ENCODE results near the genes EIF3A and RGS10.

GRCh38 chr10:117138950-117140002 is 1.2 kb upstream of the VAX1 start:
- PRO-cap, 2 experiments, result no peak in any of the 2 experiments
- RAMPAGE, long total RNA, 4 experiments, result no peak in any of the 4 experiments

DNA sequence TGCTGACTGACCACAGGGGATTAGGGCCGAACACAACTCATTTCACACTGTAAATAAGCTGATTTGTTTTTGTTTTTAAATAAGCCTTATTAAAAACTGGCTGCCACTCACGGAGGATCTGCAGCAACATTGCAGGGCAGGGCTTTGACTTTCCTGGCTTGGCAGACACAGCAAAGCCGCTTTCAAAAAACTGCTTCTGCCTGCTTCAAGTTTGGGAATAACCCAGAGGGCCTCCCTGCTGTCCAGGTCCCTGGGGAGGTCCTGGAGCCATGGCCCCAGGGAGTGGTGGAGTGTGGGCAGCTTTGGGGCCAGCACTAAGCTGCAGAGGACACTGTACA is 72.5 kb upstream of the EMX2 start:
- PRO-cap, 2 experiments, result no peak in any of the 2 experiments
- RAMPAGE, long total RNA, 4 experiments, result no peak in any of the 4 experiments

GRCh38 chr10:117736549-117737138 is 194.1 kb downstream of the EMX2 start:
- PRO-cap, 2 experiments, result peak in 1 of 2 experiments; most common minus-strand start chr10:117736709 (in 1)
- RAMPAGE, long total RNA, 4 experiments, result no peak in any of the 4 experiments

DNA sequence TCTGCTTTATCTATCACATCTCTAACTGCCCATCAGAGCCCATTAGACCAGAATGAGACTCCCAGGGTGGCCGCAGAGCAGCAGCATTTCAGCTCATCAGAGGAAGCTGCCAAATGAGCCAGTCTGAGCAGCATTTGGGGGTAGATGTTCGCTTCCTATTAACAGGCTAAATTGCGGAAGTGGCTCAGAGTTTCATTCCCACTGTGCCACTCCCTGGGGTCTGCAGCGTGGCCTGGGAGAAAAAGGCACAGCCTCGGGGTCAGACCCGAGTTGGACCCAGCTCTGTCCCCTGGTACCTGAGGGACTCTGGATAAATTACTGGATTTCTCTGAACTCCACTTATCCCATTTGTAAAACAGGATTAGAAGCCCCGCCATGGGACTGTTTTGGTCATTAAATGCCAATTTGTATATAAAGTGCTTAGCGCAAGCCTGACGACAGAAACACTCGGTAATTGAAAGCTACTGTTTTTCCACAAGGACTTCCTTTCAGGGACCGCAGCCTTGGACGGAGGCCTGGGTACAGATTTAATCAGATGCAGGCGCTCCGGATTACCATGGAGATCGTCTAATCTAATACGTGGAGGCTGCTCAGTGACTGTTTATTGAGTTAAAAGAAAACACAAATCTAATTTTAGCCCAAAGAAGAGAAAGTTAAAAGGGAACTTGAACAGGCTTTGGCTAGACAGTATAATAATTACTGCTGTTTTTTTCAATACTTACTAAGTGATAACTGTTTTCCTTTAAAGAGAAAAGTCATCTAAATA is 73.8 kb upstream of the PRLHR start:
- PRO-cap, 2 experiments, result peak in 1 of 2 experiments; most common plus-strand start position 641 of the sequence (in 1)
- RAMPAGE, long total RNA, 4 experiments, result no peak in any of the 4 experiments

- PRO-cap, 2 experiments, result no peak in any of the 2 experiments
- RAMPAGE, long total RNA, 4 experiments, result no peak in any of the 4 experiments
These were observed 76.8 kb upstream of the PRLHR start for GRCh38 chr10:118672064-118672788.

GRCh38 chr10:118793434-118794100 is 38.8 kb upstream of the CACUL1 start:
- PRO-cap, 2 experiments, result no peak in any of the 2 experiments
- RAMPAGE, long total RNA, 4 experiments, result no peak in any of the 4 experiments

- PRO-cap, 2 experiments, result no peak in any of the 2 experiments
- RAMPAGE, long total RNA, 4 experiments, result start-site peak on the minus strand in 2 of 4 experiments, at chr10:119042000-119042729 at its widest, 447 to 867 reads per replicate
These were observed 12.8 kb downstream of the NANOS1 start for GRCh38 chr10:119041870-119043068.

DNA sequence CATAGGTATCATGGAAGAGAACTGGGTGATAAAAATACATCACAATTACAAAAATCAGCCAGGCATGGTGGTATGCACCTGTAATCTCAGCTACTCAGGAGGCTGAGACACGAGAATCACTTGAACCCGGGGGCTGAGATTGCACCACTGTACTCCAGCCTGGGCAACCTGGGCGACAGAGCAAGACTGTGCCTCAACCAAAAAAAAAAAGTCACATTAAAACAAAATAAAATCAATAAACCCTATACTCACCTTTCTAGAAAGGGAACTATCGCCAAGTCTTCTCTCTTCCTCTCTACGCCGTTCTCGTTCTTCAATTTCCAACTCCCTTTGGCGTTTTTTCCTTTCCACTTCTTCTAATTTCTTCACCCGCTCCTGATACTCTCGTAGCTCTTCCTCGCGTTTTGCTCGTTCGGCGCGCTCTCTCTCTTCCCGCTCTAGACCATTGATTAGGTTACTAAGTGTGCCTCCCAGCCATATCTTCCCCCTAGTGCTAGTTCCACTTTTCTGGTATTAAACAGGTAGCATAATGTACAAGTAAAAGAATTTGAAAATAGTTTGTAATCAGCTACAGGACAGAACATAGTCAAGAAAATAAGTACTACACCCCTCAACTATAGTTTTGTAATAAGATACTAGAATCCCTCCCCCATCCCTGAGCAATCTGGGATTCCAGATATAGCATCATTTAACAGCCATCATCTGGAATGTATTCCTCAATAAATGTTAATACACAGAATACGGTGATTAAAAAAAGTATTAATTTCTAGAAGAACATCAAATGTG is 20.2 kb downstream of the NANOS1 start:
- PRO-cap, 2 experiments, result no peak in any of the 2 experiments
- RAMPAGE, long total RNA, 4 experiments, result start-site peak on the minus strand in 1 of 4 experiments, centred at position 348 of the sequence, 56 reads per replicate

- PRO-cap, 2 experiments, result peak in 2 of 2 experiments; most common plus-strand start chr10:119080923 (in 2); most common minus-strand start chr10:119080786 (in 1)
- RAMPAGE, long total RNA, 4 experiments, result start-site peak on the minus strand in 4 of 4 experiments, at chr10:119080782-119080838 at its widest, 99 to 1,457 reads per replicate
These were observed at the start of gene EIF3A for GRCh38 chr10:119080583-119081015. EIF3A (minus strand) TSS chr10:119080817.

GRCh38 chr10:119090287-119090835 is 9.7 kb upstream of the EIF3A start:
- PRO-cap, 2 experiments, result no peak in any of the 2 experiments
- RAMPAGE, long total RNA, 4 experiments, result no peak in any of the 4 experiments

DNA sequence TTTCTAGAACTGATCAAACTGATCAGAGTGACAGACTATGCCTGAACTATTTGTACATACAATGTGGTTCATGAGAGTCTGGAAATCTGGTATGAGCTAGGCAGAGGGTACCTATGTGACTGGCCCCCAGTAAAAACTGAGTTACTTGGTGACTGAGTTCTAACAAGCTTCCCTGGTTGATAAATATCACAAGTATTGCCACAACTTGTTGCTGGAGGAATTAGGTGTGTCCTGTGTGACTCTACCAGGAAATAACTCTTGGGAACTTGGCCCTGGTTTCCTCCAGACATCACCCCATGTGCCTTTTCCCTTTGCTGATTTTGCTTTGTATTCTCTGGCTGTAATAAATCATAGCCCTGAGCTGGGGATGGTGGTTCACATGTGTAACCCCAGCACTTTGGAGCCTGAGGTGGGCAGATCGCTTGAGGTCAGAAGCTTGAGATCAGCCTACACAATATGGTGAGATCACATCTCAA is 3.2 kb upstream of the DENND10 start:
- PRO-cap, 2 experiments, result no peak in any of the 2 experiments
- RAMPAGE, long total RNA, 4 experiments, result no peak in any of the 4 experiments

DNA sequence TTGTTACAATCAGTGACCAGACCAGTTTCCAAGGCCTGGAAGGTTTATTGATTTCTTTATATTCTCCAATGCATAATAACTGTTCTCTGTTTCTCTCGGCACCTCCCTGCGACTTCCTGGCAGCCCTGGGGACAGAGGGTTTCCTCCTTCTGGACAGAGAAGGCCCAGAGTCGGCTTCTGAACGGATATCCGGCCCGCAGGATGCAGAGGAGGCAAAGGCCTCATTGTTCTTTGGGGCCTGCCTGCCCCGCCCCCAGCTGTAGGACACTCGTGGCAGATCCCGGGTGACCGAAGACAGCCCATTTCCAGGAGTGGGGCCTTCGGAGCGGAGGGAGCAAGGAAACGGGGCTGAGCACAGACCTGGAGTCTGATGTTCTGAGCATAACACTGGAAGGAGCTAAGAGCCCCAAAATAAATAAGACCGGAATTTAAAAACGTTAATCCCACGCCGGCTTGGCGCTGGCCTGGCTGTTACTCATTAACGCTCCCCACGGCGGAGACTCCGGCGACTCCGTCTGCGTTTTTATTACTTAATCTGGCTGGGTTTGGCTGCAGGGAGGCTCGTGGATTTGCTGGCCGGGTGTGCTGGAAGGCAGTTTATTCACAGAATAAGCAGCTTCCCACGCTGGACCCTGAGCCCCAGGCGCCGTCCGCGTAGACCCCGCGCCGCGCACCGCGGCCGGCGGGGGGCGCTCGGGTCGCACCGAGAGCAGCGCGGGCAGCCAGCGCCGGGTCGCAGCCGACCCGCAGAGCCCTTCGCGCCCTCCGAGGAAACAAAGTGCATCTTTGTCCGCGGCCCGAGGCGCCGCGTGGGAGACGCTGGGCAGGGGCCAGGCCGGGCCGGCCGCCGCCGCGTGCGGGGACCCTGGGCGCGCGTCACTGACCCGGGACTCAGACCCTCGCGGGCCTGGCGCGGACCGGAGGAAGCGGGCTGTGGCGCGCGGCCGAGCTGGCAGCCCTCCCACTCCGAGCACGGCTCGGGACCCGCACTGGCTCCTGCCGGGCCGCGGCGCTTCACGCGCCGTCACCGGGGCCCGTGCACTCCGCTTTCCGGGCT is 849 bp upstream of the GRK5 start:
- PRO-cap, 2 experiments, result peak in 2 of 2 experiments; most common plus-strand start position 303 of the sequence (in 1)
- RAMPAGE, long total RNA, 4 experiments, result no peak in any of the 4 experiments

- PRO-cap, 2 experiments, result no peak in any of the 2 experiments
- RAMPAGE, long total RNA, 4 experiments, result no peak in any of the 4 experiments
These were observed 99.3 kb downstream of the GRK5 start for GRCh38 chr10:119306558-119307136.

DNA sequence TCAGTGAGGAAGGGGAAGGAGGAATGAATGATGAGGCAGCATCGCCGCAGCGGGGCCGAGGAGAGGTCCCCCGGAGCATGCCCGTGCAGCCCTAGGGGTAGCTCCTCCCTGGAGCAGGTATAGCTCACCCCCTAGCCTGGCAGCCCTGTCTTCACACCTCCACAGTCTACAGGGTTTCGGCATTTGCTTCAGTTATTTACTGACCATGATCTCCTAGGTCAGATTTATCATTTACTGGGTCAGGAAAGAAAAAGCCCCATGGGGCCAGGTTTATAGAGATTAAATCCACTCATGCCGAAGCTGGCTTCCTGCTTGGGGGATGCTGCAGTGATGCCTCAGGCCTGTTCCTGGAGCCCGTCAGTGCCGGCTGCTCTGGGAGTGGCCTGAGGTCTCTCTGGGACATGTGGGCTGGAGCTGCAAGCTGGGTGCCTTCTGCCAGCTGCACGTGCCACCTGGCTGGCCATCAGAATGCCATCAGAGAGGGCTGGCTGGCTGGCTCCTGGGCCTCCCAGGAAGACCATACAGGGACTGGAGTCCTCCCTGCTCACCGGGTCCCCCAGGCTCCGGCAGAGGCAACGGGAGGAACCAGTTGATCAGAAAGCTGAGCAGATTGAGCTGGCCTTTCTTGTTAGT is 138.9 kb downstream of the GRK5 start:
- PRO-cap, 2 experiments, result no peak in any of the 2 experiments
- RAMPAGE, long total RNA, 4 experiments, result no peak in any of the 4 experiments

GRCh38 chr10:119386454-119387029 is 156.0 kb downstream of the RGS10 start:
- PRO-cap, 2 experiments, result no peak in any of the 2 experiments
- RAMPAGE, long total RNA, 4 experiments, result no peak in any of the 4 experiments

DNA sequence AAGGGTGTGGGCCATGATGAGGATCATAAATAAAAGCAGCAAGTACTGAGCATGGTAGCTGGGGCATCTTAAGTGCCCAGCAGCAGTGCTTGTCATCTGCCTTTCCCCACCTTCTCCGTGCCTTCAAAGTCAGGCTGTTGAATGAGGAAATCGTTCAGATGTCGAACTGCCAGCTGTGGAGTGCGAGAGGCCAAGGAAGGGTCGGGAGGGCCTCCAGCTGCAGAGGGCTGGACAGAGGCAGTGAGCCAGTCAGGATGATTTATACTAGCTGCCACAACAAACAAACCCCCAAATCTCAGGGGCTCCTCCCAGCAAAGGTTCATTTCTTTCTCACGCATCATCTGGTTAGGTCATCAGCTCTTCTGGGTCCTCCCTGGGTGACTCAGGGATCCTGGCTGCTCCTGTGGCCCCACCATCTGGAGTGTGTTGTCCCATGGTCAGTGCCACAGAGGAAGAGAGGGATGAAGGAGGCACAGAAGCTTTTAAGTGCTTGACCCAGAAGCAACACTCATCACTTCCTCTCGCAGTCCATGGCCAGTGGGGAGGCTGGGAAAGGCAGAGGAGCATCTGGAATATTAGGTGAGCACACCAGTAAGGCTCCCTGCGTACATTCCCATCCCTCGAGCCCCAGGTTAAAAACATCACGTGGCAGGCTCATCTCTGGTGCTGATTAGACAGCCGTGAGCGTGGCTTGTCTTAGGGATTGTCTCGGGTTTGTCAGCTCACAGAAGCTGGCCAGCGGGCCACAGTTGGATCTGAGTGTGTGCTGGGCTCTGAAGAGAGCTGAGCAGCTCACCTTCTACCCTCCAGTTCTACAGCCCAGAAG is 140.7 kb downstream of the RGS10 start:
- PRO-cap, 2 experiments, result peak in 1 of 2 experiments; most common plus-strand start position 448 of the sequence (in 1); most common minus-strand start position 263 of the sequence (in 1)
- RAMPAGE, long total RNA, 4 experiments, result start-site peak on the plus strand in 1 of 4 experiments, centred at position 394 of the sequence, 8 reads per replicate

DNA sequence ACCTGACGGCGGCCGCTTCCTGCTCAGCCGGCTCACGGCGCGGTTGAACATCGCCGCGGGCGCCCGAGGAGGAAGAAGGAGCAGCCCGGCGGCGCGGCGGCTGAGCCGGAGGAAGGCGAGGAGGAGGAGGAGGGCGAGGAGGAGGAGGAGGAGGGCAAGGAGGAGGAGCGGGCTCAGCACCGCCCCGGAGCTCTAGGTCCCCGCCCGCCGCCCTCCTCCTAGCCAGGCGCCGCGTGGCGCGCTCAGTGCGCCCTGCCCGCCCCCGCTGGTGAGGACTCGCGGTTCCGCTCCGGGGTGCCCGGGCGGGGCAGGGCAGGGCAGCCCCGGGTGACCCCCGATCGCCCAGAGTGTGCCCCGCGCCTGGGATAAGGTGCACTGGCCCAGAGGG is at the start of gene RGS10:
RGS10 (minus strand) TSS at position 132 of the 388 bp plus-strand sequence.
- PRO-cap, 2 experiments, result peak in 1 of 2 experiments; most common plus-strand start position 245 of the sequence (in 1); most common minus-strand start position 123 of the sequence (in 1)
- RAMPAGE, long total RNA, 4 experiments, result start-site peak on the minus strand in 4 of 4 experiments, centred at positions 72 to 96 of the sequence, 21 to 478 reads per replicate

- PRO-cap, 2 experiments, result no peak in any of the 2 experiments
- RAMPAGE, long total RNA, 4 experiments, result start-site peak on the minus strand in 2 of 4 experiments, at chr10:119586456-119587031 at its widest, 6 to 13 reads per replicate
These were observed 10.2 kb downstream of the TIAL1 start for GRCh38 chr10:119586366-119587137.

DNA sequence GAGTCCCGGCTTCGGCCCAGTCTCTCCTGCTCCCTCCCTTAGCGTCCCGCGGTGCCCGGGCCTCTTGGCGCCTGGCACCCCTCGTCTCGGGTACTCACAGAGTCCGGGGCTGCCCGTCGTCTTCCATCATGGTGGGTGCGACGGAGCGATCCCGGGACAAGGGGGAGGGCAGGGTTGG is 539 bp downstream of the TIAL1 start:
- PRO-cap, 2 experiments, result no peak in any of the 2 experiments
- RAMPAGE, long total RNA, 4 experiments, result start-site peak on the minus strand in 1 of 4 experiments, centred at position 158 of the sequence, 14 reads per replicate

DNA sequence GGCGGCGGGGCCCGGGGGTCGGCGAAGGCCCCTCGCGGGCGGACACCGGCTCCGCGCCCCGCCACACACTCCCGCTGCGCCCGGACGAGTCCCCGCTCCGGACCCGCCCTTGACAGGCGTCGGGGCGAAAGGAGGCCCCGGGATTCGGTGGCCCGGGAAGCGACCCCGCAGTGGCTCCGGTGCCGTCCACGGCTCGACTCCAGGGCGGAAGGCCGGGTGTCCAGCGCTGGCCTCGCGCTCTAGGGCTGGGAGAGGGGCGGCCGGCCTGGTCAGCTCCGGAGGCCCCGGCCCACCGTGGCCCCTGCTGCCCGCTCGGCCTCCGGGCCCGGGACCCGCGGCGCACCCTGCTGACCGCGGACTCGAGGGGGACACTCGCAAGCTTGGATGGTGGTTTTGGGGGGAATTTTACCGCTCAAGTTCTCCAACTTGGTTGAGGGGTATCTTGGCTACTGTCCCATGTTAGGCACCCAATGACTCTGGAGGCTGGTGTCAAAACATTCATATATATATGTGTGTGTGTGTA is 822 bp downstream of the BAG3 start:
- PRO-cap, 2 experiments, result peak in 2 of 2 experiments; most common minus-strand start position 201 of the sequence (in 1)
- RAMPAGE, long total RNA, 4 experiments, result no peak in any of the 4 experiments

Data from upper lobe of left lung (tissue), 5 donors.